Sigmoid colon (tissue), 4 donors: Measurements from ENCODE around the gene MGST3.

DNA sequence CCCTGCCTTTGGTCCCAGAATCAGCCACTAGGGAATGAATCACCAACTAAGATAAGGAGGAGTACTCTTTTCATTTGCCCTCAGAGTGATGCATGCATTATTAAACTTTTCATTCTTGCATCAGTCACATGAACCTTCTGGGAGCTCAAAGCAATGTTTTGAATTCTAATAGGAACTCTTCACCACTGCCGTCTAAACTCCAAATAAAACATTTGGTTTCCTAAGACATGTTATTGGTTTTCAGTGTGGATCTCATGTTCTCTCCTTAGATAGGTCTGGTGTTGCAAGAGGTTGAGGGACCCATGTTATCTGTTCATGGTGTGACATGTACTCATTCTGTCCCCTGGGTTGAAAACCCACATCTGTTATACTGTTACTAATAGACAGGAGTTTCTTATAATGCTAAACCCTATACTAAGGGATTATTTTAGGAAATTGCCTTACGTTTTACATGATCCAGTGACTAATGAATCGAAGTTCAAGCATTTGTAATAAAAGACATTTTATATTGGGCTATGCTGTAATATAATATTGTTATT is 17.8 kb upstream of the HSD17B7 start:
- PRO-cap: no peak
- RAMPAGE, long total RNA, 4 experiments: no peak in any of the 4 experiments

DNA sequence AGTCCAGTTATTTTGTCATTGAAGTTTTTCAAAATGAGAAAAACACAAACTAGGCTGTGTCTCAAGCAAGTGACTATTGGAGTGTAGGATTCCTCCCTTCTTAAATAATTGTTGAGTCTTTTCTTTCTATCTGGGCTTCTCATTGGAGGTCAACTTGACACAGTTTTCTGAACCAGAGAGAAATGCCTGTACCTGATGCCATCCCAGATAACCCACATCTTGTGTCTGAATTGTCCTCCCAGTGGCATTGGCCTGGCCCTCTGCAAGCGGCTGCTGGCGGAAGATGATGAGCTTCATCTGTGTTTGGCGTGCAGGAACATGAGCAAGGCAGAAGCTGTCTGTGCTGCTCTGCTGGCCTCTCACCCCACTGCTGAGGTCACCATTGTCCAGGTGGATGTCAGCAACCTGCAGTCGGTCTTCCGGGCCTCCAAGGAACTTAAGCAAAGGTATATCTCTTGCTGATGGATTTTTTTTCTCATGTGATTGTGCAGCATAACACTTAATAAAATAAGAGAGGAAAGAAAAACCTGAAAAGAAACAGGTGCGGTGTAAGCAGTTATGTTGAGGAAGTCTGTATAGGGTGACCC is 2.0 kb downstream of the HSD17B7 start:
- PRO-cap: no peak
- RAMPAGE, long total RNA, 4 experiments: no peak in any of the 4 experiments

DNA sequence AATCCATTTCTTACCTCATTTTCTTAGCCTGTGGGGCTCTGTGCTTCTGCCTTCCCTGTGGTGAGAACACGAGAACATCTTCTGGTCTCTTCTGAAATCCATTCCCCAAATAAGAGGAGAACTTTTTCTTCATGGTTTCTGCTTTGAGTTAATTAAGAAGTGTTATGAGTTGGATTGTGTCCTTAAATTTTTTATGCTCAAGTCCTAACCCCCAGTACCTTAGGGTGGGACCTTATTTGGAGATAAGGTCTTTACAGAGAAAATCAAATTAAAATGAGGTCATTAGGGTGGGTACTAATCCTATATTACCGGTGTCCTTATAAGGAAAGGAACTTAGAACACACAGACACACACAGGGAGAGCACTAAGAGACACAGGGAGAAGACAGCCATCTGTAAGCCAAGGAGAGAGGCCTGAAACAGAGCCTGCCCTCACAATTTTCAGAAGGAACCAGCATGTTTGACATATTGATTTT is 5.3 kb downstream of the CCDC190 start:
- PRO-cap: no peak
- RAMPAGE, long total RNA, 4 experiments: no peak in any of the 4 experiments

GRCh38 chr1:163440234-163440655 is 118.5 kb downstream of the NUF2 start:
- PRO-cap: no peak
- RAMPAGE, long total RNA, 4 experiments: no peak in any of the 4 experiments

- PRO-cap: unidirectional peak, minus-strand start at chr1:164576952
- RAMPAGE, long total RNA, 4 experiments: no peak in any of the 4 experiments
Observed at GRCh38 chr1:164576113-164577199, 17.5 kb downstream of the PBX1 start.

GRCh38 chr1:164597007-164597464 is 38.1 kb downstream of the PBX1 start:
- PRO-cap: no peak
- RAMPAGE, long total RNA, 4 experiments: no peak in any of the 4 experiments

DNA sequence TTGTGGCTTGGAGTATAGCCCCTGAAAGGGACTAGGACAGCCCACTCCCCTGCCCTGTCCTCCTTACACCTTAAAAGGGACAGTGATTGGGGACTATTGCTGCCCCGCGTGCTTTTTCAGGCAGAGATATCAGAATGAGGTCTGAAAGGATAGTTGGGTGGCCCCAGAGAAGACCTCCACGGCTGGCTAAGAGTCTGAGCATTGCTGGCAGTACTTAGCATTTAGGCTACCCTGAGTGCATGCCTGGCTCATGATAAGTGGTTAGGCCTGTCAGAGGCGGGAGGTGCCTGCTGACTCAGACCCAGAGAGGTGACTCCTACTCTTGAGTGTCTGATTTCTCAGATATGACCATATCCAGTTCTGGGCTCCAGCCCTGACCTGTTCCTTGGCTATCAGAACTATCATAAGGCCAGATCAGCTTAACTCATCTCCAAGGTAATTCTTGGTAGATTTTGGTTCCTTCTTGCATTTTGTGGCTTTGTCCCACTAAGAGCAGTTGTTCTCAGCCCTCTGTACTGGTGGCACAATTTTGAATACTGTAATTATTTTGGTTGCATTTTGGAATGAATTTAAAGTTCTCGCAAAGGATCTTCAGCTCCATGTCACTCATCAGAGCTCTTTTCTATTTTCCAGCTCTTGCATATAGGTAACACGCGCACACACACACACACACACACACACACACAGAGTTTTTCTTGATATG is 213.8 kb downstream of the PBX1 start:
- PRO-cap: no peak
- RAMPAGE, long total RNA, 4 experiments: no peak in any of the 4 experiments

DNA sequence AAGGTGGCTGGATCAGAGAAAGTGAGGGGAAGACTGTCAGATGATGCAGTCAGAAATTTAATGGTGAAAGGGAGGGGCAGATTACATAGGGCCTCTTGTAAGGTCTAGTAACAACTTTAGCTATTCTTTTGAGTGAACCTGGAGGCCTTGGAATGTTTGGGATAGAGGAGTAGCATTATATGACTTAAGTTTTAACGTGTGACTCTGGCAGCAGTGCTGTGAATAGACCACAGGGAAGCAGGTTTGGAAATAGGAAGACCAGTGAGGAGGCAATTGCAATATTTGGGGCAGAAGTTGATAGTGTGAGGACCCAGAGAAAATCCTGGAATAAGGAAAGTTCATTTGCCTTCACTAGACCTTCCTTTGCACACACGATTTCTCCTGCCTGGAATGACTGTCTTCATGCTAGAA is 302.9 kb downstream of the PBX1 start:
- PRO-cap: no peak
- RAMPAGE, long total RNA, 4 experiments: no peak in any of the 4 experiments

- PRO-cap: unidirectional peak, minus-strand start at chr1:165630828; bidirectional peak, plus-strand start at chr1:165631273, minus-strand start at chr1:165631104
- RAMPAGE, long total RNA, 4 experiments: start-site peak on the plus strand in 4 of 4 experiments, at chr1:165631185-165631277 at its widest, 851 to 2,445 reads per replicate
Observed at GRCh38 chr1:165630640-165631340, at the start of gene MGST3. TSS of gene MGST3 (plus strand) at chr1:165631234.

- PRO-cap: unidirectional peak, minus-strand start at chr1:165829052
- RAMPAGE, long total RNA, 4 experiments: no peak in any of the 4 experiments
Observed at GRCh38 chr1:165828539-165829360, 1.3 kb downstream of the UCK2 start.

DNA sequence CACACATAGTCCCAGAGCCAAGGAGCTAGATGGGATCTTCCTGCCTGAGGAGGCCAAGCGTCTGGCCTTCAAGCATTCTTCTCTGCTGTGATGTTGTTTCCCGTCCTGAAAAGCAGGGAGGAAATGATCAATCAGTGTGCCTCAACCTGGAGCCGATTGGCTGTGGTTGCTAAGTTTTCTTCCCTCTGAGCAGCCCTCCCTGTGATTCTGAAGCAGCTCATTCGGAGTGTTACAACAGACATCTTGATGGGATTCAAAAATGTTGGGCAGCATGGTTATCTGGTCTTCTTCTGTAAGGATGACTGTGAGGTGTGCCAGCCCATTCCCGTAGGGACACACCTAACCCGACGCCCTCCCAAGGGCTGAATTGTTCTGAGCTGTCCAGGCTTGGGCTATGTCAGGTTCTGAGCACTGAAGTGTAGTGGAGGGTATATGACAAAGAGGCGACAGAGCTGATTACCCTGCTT is 56.8 kb downstream of the UCK2 start:
- PRO-cap: no peak
- RAMPAGE, long total RNA, 4 experiments: no peak in any of the 4 experiments

GRCh38 chr1:165907684-165908431 is 80.4 kb downstream of the UCK2 start:
- PRO-cap: no peak
- RAMPAGE, long total RNA, 4 experiments: no peak in any of the 4 experiments

DNA sequence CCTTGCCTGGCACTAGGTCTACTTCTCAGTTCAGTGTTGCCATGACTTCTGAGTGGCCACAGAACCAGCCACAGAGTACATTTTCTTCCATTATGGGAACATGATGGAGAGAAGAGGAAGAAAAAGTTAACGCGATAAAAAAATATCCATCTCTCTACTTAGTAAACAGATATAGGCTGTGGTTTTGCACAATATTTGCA is 40.9 kb upstream of the FAM78B start:
- PRO-cap: no peak
- RAMPAGE, long total RNA, 4 experiments: no peak in any of the 4 experiments

DNA sequence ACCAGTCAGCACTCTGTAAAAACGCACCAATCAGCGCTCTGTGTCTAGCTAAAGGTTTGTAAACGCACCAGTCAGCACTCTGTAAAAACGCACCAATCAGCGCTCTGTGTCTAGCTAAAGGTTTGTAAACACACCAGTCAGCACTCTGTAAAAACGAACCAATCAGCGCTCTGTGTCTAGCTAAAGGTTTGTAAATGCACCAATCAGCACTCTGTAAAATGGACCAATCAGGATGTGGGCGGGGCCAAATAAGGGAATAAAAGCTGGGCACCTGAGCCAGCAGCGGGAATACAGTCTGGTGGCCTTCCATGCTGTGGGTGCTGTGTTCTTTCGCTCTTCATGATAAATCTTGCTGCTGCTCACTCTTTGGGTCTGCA is 2.4 kb upstream of the TADA1 start:
- PRO-cap: no peak
- RAMPAGE, long total RNA, 4 experiments: no peak in any of the 4 experiments

DNA sequence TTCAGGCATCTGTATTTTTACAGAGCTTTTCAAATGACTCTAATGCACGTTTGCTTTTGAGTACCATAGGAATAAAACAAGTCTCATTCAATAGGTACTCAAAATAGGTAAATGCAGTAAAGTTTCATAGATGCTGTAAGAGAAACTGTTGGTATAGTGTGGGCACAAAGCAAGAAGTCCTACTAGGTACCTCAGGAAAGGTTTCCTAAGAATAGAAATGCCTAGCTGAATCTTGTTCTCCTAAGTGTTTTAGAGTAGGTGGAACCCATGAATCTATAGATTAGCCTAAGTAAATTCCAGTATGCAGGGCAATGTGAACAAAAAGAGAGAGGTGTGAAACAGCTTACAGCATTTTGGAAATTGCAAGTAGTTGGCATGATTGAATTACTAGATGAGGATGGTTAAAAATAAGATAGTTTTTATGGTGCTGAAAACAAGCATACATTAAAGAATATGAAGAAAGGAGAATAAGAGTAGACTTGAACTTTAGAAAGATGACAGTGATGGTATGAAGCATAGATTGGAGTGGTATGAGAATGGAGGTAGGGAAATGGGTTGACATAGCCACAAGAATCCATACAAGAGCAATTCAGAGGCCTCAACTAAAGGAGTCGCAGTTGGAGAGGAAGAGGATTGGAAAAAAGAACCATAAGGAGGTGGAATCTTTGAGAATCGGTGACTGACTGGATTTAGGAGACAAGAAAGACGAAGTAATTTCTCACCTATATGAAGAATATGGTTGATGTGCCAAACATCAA is 34.6 kb downstream of the POU2F1 start:
- PRO-cap: no peak
- RAMPAGE, long total RNA, 4 experiments: start-site peak on the plus strand in 1 of 4 experiments, centred at position 322 of the sequence, 10 reads per replicate

- PRO-cap: no peak
- RAMPAGE, long total RNA, 4 experiments: no peak in any of the 4 experiments
Observed at GRCh38 chr1:167261144-167261547, 40.5 kb downstream of the POU2F1 start.

DNA sequence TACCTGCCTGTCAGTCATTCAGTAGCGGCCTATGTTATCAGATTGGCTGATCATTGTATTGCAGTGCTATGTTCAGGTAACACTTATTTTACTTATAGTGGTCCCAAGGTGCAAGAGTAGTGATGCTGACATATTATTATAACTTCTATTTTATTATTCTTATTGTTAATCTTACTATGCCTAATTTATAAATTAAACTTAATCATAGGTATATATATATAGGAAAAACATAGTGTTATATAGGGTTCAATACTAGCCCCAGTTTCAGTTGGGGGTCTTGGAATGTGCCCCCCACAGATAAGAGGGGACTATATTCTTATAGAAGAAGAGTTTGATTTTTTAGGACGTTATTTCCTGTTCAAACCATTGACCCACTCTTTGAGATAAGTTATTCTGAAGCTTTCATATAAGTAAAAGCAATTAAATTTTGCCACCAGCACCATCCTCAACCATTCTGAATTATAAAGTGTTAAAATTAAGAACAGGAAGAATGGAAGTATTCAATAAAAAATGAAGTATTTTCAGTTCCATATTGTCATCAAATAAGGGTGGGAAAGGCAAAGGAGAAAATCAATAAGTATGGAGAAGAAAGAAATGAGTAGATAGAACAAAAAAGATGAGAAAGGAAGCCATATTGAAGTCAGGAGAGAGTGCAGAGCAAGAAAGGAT is 55.7 kb downstream of the POU2F1 start:
- PRO-cap: no peak
- RAMPAGE, long total RNA, 4 experiments: no peak in any of the 4 experiments

GRCh38 chr1:167344584-167345568 is 124.2 kb downstream of the POU2F1 start:
- PRO-cap: no peak
- RAMPAGE, long total RNA, 4 experiments: start-site peak on the plus strand in 1 of 4 experiments, at chr1:167344695-167345513 at its widest, 5 reads per replicate

- PRO-cap: no peak
- RAMPAGE, long total RNA, 4 experiments: no peak in any of the 4 experiments
Observed at GRCh38 chr1:167417575-167418221, 100.6 kb downstream of the CD247 start.

- PRO-cap: no peak
- RAMPAGE, long total RNA, 4 experiments: no peak in any of the 4 experiments
Observed at GRCh38 chr1:167426868-167427317, 91.4 kb downstream of the CD247 start.